Melanocyte of skin (primary cell): ENCODE data around the genes ADAMTSL4 and CDC42SE1.

- CAGE, long polyA plus RNA, 2 experiments, result no peak in any of the 2 experiments
These were observed 8.3 kb downstream of the ECM1 start for GRCh38 chr1:150516004-150516784.

- CAGE, long polyA plus RNA, 2 experiments, result no peak in any of the 2 experiments
These were observed at the start of gene ADAMTSL4 for GRCh38 chr1:150548880-150549510. ADAMTSL4 (plus strand) TSS chr1:150549408.

GRCh38 chr1:150567649-150568633 is 11.5 kb downstream of the MCL1 start:
- CAGE, long polyA plus RNA, 2 experiments, result no peak in any of the 2 experiments

GRCh38 chr1:150595911-150596768 is 16.7 kb upstream of the MCL1 start:
- CAGE, long polyA plus RNA, 2 experiments, result no peak in any of the 2 experiments

DNA sequence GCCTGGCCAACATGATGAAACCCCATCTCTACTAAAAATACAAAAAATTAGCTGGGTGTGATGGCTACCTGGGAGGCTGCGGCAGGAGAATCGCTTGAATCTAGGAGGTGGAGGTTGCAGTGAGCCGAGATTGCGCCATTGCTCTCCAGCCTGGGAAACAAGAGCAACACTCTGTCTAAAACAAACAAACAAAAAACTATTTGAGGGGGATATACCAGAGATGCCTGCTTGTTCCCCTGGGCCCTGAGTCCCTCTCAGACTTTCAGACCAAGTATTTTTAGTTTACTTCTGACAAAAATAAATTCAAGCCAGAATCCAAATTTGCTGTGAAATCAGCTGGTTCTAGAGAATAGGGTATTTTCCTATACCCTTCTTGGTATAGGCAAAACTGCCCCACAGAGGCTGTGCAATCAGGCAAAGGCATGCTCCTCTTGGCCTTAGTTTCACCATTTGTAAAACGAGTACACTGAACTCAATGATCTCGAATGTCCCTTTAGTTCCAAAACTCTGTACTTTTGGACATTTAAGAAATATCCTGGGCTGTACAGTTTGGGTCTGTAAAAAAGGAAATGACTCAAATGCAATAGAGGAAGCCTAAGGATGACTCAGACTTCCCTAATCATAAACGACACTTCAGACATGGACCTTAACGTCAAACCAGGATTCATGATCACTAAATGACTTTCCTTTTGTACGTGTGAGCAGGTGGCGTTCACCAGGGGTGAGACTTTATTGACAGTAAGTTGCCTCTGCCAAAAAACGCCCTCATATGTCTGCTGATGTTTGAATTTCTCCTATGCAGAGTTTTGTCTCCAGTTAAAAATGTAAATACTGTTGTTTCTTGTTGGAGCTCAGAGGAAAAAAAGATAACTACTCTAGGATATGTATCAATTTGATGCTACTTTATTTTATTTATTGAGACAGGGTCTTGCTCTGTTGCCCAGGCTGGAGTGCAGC is 16.1 kb downstream of the ENSA start:
- CAGE, long polyA plus RNA, 2 experiments, result no peak in any of the 2 experiments

GRCh38 chr1:150753235-150753938 is 12.2 kb downstream of the CTSS start:
- CAGE, long polyA plus RNA, 2 experiments, result no peak in any of the 2 experiments

GRCh38 chr1:150875258-150875559 is 1.2 kb downstream of the ARNT start:
- CAGE, long polyA plus RNA, 2 experiments, result no peak in any of the 2 experiments

GRCh38 chr1:150929640-150930342 is 3.6 kb downstream of the SETDB1 start:
- CAGE, long polyA plus RNA, 2 experiments, result no peak in any of the 2 experiments

DNA sequence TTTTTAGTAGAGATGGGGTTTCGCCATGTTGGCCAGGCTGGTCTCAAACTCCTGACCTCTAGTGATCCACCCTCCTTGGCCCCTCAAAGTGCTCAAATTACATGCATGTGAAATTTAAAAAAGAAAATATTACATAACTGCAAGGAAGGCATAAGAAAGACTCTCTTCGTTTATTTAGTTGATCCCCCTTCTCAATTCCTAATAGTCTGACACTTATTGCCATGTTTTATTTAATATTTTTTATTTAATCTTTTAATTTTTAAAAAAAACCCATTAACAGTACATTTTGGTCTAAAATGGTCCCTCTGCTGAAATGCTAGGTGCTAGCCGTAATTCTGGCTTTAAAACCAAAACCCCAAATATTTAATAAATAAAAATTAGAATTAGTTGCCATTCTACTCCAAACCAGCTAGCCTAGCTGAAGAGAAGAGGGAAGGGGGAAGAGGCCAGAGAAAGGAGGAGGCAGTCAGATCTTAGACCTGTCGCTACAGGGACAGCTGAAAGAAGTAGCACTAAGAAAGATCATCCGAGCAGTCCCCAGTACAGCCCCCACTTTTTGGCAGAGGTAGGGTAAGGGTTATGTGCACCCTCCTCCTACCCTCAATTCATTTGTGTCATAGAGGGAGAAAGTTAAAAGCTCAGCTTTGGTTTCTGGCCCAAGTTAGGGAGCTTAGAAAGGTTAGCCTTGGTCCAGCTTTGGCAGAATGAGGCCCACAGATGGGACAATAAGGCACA is 9.4 kb downstream of the CERS2 start:
- CAGE, long polyA plus RNA, 2 experiments, result no peak in any of the 2 experiments

DNA sequence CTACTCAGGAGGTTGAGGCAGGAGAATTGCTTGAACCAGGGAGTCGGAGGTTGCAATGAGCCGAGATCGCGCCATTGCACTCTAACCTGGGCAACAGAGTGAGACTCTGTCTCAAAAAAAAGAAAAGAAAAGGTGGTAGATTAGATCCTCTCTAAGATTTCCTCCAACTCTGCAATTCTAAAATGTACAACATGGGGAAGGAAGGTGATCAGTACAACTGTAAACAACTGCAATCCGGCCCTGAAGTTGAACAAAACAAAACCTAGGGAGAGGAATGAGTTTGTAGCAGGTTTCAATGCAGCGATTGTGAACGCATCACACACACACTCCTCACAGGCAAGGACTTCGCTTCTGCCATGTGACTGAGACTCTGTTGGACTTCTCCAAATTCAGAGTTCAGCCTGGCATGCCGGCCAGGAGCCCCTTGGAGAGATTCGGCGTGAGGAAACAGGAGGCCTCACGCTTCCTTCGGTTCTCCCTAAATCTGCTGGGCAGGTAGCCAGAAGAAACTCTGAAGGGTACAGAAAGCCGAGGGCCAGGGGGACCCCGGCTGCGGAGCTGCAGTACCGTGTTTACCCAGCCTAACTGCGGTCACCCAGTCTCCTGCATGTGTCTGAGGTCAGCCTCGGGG is 3.1 kb upstream of the ANXA9 start:
- CAGE, long polyA plus RNA, 2 experiments, result no peak in any of the 2 experiments

DNA sequence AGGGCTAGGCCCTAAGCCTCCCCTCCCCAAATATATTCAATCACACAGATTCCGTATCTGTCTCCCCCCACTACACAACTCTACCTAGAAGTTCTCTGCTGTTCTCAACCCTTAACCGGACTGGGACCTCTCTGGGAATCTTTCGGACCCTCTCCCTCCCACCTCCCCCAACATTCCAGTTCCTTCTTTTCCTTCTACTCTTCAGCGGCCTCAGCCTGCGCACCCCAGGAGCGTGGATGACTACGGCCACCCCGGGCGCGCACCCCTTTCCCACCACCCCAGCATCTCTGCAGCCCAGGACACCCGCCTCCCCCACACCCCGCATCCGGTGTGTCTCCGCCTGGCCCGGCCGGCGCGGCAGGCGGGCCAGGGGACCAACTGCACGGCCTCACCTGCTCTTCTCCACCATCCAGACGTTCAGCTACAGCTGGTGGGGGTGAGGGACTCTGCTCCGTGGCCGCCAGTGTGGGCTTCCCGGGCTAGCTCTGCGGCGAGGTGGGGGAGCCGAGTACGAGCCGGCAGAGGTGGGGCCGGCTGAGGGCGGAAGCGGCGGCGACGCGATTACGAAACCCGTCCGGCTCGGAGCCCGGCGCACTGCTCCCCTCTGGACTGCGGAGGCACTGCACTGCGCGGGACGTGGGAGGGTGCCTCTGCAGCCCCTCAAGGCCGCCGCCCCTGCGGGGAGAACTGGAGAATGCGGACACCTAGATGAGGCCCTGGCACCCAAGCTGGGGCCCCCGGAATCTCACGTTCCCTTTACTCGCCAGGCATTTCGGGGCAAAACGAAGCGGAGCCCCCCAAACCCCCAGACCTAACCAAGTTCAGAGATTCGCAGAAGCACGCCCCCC is at the start of gene CDC42SE1:
TSS of gene CDC42SE1 (minus strand) at position 536 of the 848 bp plus-strand sequence.
- CAGE, long polyA plus RNA, 2 experiments, result no peak in any of the 2 experiments

GRCh38 chr1:151060800-151061471 is 739 bp downstream of the MLLT11 start:
- CAGE, long polyA plus RNA, 2 experiments, result no peak in any of the 2 experiments

- CAGE, long polyA plus RNA, 2 experiments, result no peak in any of the 2 experiments
These were observed 8.2 kb downstream of the ZNF687 start for GRCh38 chr1:151290347-151290574.

DNA sequence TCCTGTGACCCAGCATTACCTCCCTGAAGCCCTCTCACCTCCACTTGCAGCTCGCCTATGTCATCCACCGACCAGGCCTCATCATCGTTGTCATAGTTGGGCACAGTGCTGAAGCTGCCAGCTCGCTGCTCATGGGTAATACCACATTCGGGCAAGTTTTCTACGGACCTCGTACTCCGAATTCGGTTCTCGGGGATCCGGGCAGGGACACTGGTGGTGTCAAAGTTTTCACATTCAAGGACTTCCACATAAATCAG is 21.2 kb downstream of the PI4KB start:
- CAGE, long polyA plus RNA, 2 experiments, result no peak in any of the 2 experiments

DNA sequence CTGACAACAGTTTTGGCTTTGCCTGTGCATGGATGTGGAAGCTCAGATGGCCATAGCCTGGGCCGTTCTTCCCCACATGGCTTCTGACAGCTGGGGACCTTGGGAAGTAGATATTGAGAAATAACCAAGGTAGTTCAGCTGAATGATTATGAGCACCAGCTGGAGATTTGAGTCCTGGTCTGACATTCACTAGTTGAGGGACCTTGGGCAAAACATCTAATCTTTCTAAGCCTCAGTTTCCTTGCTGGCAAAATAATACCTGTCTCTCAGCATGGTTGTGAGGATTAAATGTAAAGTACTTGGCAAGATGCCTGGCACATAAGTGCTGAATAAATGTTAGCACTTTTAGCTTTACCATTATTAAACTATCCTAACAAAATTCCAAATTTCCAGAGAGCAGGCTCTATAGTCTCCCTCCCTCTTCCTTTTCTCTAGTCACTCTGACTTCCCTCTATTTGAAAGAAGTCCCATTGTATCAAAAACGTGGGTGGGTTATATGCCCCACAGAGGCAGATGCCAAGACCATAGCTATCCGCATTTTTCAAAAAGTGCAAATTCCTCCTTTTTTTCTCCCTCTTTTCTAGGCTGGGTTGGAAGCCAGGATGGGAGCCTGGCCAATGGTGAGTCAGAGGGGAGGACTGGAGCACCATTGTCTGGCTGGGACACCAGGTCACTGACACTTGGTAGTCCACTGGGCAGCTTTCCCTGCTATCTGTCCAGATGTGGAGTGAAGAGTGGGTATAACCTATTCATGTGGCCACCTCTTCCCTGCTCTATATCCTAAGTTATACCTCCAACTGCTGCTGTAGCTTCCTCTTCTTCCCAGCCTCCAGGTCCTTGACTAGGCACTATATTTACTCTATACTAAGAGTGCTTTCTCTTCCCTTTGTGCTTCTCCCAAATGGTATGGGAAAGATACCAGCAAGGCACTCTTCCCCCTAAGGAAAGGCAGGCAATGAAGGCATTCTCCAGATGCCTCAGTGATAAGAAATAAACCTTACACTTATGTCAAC is 13.2 kb downstream of the PI4KB start:
- CAGE, long polyA plus RNA, 2 experiments, result no peak in any of the 2 experiments

- CAGE, long polyA plus RNA, 2 experiments, result no peak in any of the 2 experiments
These were observed 2.8 kb downstream of the RFX5 start for GRCh38 chr1:151344231-151344637.

- CAGE, long polyA plus RNA, 2 experiments, result no peak in any of the 2 experiments
These were observed 740 bp downstream of the PSMB4 start for GRCh38 chr1:151400234-151400391.

- CAGE, long polyA plus RNA, 2 experiments, result no peak in any of the 2 experiments
These were observed 10.9 kb downstream of the PSMB4 start for GRCh38 chr1:151410148-151410809.

DNA sequence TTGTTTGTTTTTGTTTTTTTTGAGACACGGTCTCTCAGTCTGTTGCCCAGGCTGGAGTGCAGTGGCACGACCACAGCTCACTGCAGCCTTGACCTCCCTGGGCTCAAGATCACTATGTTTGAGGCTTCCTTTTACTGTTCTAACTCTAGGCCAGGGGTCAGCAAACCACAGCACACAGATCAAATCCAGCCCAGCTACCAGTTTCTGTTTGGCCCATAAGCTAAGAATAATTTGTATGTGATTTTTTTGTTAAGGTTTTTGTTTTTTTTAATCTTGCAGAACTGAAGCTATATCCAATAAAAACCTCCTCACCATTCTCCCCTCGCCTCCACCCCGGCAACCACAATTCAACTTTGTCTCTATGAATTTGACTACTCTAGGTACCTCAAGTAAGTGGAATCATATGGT is 25.8 kb downstream of the PSMB4 start:
- CAGE, long polyA plus RNA, 2 experiments, result no peak in any of the 2 experiments

DNA sequence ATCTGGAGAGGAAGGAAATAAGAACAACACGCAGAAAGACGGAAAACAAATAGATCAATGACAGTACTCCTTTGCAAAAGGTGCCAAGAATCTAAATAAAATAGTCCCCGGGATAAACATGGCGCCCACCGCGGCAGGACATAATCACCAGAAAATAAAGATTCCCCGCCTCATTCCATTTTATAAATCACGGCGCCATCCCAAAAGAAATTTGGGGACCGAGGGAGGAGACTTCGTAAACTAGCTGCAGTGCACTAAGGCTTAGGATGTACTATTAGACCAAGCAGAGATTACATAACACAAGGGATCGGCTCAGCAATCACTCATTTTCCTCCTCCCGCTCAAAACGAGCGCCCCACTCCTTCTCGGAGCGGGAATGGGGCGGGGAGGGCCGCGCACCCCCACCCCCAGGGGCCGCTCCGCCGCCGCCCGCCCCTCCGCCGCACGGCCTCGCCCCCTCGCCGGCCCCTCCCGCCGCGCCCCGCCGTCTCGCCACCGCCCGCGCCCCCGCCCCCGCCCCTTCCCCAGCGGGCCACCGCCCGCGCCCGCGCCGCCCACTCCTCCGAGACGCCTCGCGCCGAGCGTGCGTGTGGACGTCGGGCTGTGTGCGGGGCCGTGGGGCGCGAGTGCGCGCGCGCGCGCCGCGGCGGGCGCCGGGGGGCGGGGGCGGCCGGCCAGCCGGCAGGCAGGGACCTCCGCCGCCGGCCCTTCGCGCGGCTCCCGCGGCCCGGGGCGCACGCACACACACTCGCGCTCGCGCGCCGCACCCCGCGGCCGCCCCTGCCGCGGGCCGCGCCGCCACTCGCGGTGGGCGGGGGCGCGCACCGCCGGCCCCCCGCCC is 891 bp downstream of the POGZ start:
- CAGE, long polyA plus RNA, 2 experiments, result no peak in any of the 2 experiments